Astrocyte (in vitro differentiated cells and primary cell): ENCODE measurements around a stretch of chr15.

GRCh38 chr15:76766820-76767291 is 138.3 kb downstream of the SCAPER start:
- PRO-cap: no peak
- RRBS, 2 experiments: no CpG with 5 or more reads among the region's 2 CpGs

GRCh38 chr15:76996391-76997542 is 1.8 kb downstream of the PSTPIP1 start:
- PRO-cap: no peak
- RRBS, 2 experiments: 20 to 48% methylated on average over 7 of the region's 21 CpGs

GRCh38 chr15:77045140-77045981 is 25.5 kb downstream of the TSPAN3 start:
- PRO-cap: no peak
- RRBS, 2 experiments: no CpG with 5 or more reads among the region's 12 CpGs

- PRO-cap: no peak
- RRBS, 2 experiments: no CpG with 5 or more reads among the region's 10 CpGs
Measured at GRCh38 chr15:77106904-77107824, 36.3 kb upstream of the TSPAN3 start.

DNA sequence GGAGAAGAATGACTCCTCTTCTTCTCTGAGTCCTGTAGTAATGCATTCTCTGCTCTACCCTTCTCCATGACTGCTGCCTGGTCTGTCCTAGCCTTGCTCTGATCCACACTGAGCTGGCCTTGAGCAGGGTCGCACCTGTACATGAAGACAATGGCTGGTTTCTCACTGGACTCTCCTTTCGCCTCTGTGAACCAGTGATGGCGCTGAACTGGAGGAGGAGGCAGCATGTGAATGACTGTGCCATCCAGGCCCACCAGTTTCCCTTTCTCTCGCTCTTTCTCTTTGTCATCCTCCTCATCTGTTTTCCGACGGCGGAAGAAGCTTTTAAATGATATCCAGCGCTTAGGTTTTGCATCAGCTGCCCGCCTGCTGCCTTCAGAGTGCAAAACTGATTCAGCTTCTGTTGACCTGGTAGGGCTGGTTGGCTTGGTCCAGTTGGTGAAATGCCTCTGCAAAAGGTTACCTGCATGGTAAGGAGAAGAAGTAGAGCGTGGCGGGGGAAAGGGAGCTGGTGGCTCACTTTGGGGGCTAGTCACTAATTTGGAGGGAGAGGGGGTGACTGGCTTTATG is 108.0 kb upstream of the TSPAN3 start:
- PRO-cap: no peak
- RRBS, 2 experiments: no CpG with 5 or more reads among the region's 11 CpGs

- PRO-cap: no peak
- RRBS, 2 experiments: no CpG with 5 or more reads among the region's 5 CpGs
Measured at GRCh38 chr15:77267284-77268077, 152.4 kb downstream of the PEAK1 start.

- PRO-cap: no peak
- RRBS, 2 experiments: no CpG with 5 or more reads among the region's 7 CpGs
Measured at GRCh38 chr15:77415419-77416800, 4.0 kb downstream of the PEAK1 start.

GRCh38 chr15:77496656-77497826 is 76.4 kb downstream of the HMG20A start:
- PRO-cap: no peak
- RRBS, 2 experiments: 2 to 8% methylated on average over 3 of the region's 25 CpGs

- PRO-cap: no peak
- RRBS, 2 experiments: 17 to 62% methylated on average over 1 to 3 of the region's 19 CpGs
Measured at GRCh38 chr15:77569228-77569811, 63.4 kb downstream of the LINGO1 start.

- PRO-cap: no peak
- RRBS, 2 experiments: 2 to 3% methylated on average over 35 to 40 of the region's 122 CpGs
Measured at GRCh38 chr15:77818805-77819686, 186.3 kb upstream of the LINGO1 start.

DNA sequence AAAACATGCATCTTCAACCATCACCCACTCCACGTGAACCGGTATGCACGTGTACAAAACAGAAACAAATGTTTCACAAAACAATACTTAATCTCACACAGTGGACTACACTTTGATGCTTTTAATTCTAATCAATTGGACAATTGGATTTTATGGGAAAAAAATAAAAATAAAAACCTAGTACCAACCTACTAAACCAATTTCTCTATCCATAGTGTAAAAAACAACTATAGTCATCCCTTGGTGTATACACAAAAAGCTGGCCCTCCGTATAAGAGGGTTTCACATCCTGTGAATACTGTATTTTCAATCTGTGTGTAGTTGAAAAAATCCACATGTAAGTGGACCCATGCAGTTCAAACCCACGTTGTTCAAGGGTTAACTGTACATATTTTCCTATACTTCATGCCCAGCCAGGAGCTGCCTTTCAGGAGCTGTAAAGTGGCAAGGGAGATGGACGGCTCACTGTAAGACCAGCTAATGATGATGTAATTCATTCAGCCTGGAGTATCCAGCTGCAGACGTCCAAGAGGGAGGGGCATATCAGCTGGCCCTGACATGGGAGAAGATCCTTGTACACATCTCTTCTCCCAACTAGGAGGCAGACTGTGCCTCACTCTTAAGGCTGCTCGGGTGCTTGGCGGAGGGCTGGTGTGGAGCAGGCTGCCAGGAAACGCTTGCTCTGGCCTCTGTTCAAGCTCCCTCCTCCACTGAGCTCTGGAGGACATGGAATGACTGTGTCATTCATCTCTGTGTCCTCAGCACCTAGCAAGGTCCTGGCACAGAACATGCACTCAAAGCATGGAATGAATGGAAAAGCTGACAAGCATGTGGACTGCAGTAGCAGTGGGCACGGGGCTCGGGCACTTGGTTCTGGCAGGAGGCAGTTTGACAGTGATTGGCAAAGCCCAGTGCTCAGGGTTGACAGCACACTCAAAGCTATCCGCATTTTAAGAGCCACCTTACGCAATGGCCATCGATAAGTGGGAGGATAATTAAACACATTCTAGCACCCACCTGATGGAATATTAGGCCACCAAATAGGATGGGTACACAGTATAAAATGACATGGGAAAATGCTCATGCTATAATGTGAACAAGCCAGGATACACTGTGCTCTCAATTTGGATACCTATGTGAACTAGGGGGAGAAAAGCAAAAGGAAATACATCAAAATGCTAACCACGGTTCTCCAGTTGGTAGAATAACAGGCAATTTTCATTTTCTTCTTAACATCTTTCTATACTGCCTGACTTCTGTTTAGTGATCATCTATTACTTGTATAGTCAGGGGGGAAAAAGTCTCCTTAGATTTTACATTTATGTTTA is 72.5 kb downstream of the TBC1D2B start:
- PRO-cap: no peak
- RRBS, 2 experiments: no CpG with 5 or more reads among the region's 16 CpGs

- PRO-cap: no peak
- RRBS, 2 experiments: no CpG with 5 or more reads among the region's 5 CpGs
Measured at GRCh38 chr15:78017606-78018340, 59.7 kb downstream of the TBC1D2B start.

DNA sequence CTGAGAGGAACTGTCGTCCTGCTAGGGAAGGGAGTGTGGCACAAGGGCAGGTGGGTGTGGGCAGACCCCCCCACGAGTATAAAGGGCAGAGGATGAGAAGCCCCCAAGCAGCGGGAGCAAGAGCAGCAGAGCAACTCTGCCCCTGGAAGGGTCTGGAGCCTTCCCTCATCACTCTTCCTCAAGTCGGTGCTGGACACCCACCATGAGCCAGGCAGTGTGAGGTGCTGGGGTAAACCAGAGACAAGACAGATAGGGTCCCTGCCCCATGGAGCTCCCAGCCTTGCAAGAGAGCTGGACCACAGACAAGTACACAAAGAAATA is 39.6 kb downstream of the TBC1D2B start:
- PRO-cap: no peak
- RRBS, 2 experiments: no CpG with 5 or more reads among the region's 4 CpGs

DNA sequence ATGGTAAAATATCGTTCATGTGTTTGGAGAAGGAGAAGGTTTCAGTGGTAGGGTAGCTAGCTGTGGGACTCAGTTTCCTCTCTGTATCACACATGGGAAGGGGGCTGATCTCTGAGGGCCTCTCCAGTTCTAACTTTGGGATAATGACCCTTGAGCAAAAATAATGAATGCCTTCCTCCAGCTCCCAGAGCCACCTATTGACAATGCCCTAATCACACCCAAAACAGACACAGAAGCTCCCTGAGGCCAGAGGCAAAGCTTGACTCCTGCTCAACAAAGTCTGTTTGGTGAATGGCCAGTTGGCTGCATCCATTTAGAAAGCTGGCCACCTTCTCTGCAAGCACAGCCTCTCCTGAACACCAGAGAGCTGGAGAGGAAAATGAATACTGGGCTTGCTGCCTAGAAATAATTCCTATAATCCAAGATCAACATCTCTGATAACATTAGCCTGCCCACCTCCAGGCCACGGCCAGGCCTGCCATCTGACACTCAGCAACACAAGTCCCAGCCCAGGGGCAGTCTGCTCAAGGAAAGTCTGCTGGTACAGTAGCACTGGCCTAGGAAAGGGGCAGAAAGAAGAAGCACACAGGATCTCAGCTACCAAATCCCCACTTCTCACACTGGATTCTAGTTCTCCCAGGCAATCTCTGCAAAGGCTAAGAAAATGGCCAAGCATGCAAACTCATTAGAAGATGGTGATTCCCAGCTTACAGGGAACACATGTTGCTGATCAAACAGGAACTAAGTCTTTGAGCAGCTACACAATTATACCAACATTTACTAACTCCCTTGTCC is 10.2 kb downstream of the TBC1D2B start:
- PRO-cap: no peak
- RRBS, 2 experiments: no CpG with 5 or more reads among the region's 2 CpGs

DNA sequence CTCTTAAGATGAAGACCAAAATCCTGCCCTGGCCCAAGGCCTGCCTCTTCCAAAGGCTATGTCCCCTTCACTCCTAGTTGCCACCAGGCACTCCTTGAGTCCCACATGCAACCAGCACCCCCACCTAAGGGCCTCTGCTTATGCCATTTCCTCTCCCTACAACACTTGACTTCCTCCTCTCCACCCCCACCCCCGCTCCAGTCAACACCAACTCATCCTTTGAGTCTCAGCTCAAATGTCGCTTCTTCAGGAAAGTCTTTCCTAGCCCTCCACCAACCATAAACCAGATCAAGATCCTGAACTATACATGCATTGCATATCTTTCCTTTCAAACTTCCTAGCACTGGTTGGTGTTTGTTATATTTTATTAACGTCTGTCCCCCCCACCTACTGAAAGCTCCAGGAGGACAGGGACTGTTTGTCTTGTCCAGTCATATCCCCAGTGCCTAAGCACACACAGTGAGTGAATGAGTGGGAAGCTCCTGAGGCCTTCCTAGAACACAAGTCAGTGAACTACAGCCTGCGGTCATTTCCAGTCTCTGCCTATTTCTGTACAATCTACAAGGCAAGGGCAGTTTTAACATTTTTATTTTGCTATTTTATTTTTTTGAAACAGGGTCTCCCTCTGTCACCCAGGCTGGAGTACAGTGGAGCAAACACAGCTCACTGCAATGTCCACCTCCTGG is 7.3 kb downstream of the TBC1D2B start:
- PRO-cap: no peak
- RRBS, 2 experiments: no CpG with 5 or more reads among the region's 4 CpGs

GRCh38 chr15:78270369-78271099 is 6.2 kb downstream of the DNAJA4 start:
- PRO-cap: no peak
- RRBS, 2 experiments: no CpG with 5 or more reads among the region's 9 CpGs

DNA sequence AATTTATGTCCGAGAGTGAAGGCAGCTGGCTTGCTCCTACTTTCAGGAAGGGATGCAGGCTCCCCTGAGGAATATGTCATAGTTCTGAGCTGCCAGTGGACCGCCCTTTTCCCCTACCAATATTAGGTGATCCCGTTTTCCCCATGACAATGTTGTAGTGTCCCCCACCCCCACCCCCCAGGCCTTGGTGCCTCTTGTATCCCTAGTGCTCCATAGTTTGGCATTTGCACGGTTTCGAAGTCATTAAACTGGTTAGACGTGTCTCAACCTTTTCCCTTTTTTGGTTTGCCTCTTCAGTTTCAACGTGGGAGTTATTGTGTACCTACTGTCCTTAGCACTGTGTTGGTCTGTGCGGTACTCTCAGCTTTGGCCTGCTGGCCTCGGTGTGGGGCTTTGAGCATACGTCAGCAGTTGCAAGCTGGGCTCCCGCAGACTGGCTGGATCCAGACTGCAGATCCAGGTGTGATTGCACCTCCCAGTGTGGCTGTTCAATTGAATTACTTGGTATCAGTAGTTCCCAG is 7.9 kb downstream of the CRABP1 start:
- PRO-cap: no peak
- RRBS, 2 experiments: no CpG with 5 or more reads among the region's 11 CpGs

GRCh38 chr15:78461561-78462075 is 23.6 kb downstream of the IREB2 start:
- PRO-cap: no peak
- RRBS, 2 experiments: no CpG with 5 or more reads among the region's 4 CpGs

GRCh38 chr15:78541480-78541986 is 1.3 kb downstream of the PSMA4 start:
- PRO-cap: no peak
- RRBS, 2 experiments: no CpG with 5 or more reads among the region's 4 CpGs

- PRO-cap: no peak
- RRBS, 2 experiments: no CpG with 5 or more reads among the region's 4 CpGs
Measured at GRCh38 chr15:78544593-78545366, 4.5 kb downstream of the PSMA4 start.